Mesenchymal stem cell of the bone marrow (primary cell): ENCODE results near the gene AHNAK2.

DNA sequence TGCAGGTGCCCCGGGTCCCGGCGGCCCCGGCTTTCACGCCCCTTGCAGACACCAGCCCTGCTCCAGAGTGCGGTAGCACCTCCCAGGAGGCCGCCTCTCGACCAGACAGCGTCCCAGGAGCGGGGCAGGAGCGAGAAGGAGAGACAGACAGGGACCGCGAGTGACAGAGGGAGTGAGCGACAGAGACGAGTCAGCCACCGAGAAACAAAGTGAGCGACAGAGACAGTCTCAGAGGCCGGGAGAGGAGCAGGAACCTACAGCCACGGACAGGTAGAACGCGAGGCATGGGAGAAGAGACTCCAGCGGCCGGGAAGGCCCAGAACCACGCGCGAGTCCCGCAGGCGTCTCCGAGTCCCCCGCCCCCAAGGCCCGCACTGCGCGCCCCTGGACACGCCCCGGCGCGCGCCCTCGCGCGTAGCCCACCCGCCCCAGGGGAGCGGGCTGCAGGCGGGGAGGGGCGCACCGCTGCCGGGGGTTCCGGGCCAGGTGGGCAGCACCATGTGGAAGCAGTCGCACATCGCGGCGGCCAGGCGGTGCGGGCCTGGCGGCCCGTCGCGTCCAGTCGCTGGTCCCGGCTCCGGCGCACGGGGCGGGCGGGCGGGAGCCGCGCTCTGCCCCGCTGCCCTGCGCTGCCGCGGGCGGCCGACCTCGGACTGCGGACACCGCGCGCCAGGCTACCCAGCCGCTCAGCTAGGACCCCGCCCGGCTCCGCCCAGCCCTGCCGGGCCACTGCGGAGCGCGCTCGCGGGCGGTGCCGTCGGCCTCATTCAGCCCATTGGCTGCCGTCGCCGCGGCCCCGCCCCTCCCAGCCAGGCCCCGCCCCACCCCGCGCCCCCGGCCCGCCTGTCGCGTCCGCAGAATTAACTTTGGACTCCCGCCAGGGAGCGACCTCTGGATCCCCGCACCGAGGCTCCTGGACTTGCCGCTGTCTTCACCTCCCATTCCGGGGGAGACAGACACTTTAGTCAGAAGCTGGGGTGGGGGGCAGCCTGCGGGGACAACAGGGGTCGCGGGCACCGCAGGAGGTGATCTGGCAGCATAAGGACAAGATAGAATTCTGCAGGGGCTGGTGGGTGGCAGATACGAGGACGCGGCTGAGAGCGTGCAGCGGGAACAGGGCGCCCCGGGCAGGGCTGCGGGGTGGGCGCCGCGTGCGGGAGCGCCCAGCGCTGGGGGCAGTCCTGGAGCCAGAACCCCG is at the start of gene AHNAK2:
TSS of gene AHNAK2 (minus strand) at position 655 of the 1,198 bp plus-strand sequence.
- CAGE, long polyA plus RNA: no peak

DNA sequence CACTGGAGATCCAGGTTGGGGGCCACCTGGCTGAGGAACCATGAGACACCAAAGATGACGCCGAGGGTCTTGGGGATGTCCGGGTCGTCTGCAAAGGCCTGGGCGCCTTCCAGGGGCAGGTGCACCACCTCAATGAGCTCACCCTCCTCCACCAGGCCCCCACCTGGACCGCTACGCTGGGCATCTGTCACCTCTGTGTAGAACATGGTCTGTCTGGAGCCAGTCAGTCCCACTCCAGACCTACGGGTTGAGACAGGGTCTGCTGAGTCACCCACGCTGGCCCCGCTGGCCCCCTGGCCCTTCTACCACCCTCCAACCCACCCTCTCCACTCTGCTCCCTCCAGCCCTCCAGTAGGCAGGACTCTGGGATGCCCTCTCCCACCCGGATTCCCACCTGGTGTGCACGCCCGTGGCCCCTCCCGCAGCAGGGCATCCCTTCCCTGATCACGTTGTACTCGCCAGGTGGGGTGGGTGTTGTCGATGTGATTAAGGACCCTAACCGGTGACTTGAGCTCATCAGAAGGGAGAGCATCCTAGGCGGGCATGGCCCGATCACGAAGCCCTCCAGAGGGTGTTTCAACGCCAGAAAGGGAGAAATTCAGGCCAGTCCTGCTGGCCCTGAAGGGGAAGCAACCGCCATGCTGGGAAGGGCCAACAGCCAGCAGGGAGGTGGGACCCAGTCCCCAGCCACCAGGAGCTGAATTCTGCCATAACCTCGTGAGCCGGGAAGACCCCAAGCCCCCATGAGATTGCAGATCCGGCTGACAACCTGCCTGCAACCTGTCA is 4.6 kb upstream of the JAG2 start:
- CAGE, long polyA plus RNA: no peak

GRCh38 chr14:105192801-105193779 is 12.0 kb upstream of the NUDT14 start:
- CAGE, long polyA plus RNA: no peak

DNA sequence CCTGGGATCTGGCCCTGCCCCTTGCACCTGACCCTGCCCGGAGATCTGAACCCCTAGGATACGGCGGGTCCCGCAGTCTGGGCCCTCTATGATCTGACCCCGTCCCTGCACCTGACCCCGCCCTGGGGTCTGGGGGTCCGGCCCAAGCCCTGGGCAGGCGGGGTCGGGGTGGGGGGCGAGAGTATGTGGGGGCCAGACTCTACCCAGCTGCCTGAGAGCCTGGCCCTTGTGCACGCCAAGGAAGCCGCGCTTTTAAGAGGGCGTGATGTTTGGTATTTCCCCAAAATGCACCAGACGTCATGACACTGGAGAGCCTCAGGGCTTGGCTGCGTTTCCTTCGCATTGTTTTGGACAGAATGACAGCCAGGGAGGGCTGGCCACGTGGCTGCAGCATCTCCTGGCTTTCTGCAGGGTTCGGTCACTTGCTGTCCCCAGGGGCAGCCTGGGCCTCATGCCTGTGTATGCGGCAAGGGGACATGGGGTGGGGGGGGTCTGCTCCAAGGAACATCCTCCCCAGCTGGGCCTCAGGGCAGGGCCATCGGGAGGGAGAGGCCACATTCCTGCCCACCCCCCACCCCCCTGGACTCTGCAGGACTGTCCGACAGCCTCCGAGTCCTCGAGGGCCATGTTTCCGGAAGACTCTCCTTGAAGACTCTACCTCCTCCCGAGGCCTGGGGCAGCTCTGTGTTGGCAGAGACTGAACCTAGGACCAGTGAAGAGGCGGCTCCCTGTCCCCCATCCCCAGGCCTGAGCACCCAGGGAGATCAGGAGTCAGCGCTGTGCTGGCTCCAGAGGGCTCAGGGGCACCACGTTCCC is 16.2 kb upstream of the NUDT14 start:
- CAGE, long polyA plus RNA: no peak

- CAGE, long polyA plus RNA: no peak
These were observed 22.2 kb upstream of the BTBD6 start for GRCh38 chr14:105225961-105226613.

GRCh38 chr14:105336085-105337087 is 21.8 kb downstream of the PACS2 start:
- CAGE, long polyA plus RNA: no peak

GRCh38 chr14:105414774-105415812 is 4.5 kb upstream of the MTA1 start:
- CAGE, long polyA plus RNA: no peak

DNA sequence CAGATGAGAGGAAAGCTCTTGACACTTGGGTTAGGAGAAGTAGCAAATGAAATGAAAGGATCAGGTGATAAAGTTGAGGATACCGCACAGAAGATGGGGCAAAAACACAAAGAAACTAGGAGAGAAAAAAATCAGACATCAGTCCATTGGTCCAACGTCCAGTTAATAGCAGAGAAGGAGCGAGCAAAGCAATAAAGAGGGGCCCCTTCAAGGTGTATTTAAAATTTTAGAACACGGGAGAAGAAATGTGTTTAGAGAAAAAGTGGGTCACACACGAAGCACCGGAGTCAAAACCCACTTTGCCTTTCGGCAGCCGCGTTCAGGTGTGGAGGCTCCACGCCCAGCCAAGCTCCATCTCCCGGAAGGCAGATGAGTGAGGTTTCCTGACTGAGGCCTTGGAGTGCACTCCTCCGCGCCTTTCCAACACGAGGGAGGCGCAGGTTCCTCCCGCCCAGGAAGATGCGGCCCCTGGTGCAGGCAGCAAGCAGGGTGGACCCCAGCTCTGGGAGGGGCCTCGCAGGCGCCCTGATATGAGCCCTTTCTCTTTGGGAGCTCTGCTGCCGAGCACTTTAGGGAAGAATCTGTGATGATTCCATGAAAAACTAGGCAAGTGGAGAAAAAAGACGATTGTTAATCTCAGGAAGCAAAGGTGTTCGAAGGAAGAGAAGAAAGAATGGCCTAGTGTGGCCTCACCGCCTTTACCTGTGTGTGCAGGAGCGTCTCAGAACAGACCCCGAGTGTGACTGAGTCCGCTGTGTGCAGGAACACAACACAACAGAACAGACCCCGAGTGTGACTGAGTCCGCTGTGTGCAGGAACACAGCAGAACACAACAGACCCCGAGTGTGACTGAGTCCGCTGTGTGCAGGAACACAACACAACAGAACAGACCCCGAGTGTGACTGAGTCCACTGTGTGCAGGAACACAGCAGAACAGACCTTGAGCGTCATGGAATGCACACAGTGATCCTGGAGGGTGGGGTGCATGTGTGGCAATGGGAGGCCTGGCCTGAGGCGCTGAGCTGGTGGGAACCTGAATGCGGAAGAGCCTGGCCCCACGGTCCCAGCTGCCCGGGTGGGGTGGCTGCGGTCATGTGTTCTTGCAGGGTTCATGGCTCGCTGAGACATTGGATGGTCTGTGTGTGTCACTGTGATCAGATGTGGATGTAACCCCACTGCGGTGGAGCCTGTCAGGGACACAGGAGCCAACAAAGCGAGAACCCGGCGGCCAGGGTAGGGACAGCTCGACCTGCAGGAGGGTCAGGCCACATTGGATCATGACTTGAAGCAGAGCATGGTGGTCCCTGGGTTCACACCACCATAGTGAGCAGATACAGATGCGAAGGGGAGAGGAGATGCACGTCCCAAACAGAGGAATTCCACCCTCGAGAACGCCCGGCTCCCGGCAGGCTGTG is 22.8 kb downstream of the MTA1 start:
- CAGE, long polyA plus RNA: no peak

- CAGE, long polyA plus RNA: no peak
These were observed 5.8 kb upstream of the CRIP1 start for GRCh38 chr14:105480448-105481720.

- CAGE, long polyA plus RNA: no peak
These were observed 1.5 kb upstream of the TEDC1 start for GRCh38 chr14:105489176-105490351.

GRCh38 chr14:105490352-105490487 is 826 bp upstream of the TEDC1 start:
- CAGE, long polyA plus RNA: no peak

DNA sequence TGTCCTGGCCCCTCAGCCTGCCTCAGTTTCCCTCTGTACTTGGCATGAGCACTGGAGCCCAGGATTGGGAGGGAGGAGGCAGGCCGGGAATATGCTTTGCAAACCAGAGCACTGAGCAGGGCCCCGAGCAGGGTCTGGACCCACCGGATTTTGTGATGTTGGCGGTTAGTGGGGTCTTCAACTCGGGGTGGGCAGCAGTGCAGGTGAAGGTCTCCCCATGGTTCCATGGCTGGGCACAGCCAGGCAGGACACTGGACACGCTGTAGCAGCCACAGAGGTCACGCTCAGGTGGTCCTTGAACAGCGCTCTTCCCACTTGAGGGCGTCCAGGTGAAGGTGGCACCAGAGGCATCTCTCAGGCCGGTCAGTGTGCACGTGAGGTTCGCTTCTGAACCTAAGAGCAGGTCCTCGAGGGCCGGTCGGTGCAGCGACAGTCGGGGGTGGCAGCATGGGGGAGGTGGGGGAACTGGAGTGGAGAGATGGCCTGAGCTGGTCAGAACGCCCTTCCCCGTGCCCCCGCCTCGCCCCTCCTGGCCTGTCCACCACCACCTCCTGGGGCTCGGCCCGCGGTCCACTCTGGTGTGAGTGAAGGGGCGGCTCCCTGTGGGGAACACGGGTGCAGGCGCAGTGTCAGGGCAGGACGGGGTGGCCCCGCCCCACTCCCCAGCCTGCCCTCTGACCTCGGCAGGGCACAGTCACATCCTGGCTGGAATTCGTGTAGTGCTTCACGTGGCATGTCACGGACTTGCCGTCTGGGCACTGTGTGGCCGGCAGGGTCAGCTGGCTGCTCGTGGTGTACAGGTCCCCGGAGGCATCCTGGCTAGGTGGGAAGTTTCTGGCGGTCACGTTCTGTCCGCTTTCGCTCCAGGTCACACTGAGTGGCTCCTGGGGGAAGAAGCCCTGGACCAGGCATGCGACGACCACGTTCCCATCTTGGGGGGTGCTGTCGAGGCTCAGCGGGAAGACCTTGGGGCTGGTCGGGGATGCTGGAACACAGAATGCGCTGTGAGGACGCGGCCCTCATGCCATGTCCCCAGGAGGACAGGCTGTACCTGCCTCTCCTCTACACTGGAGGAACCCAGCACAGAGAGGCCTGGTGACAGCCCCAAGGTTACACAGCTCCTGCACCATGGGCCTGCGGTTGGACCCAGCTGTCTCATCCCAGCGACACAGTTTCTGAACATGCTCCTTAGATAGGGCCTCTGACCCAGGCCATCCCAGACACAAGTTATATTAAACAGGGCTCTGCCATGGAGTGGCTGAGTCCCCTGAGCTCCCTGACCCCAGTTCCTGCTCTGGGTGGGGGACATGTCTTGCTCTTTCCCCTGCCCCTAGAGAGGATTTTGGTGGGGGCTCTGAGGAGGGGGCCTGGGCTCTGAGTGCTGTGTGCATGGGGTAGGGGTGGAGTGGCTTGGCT is 61.5 kb downstream of the TMEM121 start:
- CAGE, long polyA plus RNA: no peak

GRCh38 chr14:105628638-105628863 is 102.2 kb downstream of the TMEM121 start:
- CAGE, long polyA plus RNA: no peak

- CAGE, long polyA plus RNA: no peak
These were observed 181.7 kb downstream of the TMEM121 start for GRCh38 chr14:105707721-105708775.

- CAGE, long polyA plus RNA: no peak
These were observed 249.2 kb downstream of the TMEM121 start for GRCh38 chr14:105775636-105775991.

DNA sequence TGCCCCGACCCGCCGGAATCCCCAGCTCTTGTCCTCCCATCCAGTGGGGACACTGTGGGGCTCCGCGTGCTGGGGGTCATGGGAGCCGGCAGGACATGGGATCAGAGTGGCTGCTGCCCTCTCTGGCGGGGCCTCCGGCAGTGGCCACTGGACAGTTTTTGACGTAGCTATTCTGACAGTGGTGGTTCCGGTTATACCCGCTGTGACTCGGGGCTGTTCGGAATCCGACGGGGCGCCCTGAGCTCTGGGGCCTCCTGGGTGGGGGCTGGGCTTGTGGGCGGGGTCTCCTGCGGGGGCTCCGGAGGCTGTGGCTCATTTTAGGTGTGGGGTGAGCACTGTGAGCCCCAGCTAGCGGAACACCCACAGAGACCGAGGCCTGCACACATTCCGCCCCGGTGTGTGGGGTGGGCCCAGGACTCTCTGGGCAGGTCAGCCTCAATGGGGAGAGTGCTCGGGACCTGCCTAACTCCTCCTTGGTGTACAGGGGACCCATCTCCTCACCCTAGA is 374.1 kb downstream of the TMEM121 start:
- CAGE, long polyA plus RNA: no peak

- CAGE, long polyA plus RNA: no peak
These were observed 379.1 kb downstream of the TMEM121 start for GRCh38 chr14:105905332-105905966.

- CAGE, long polyA plus RNA: no peak
These were observed 677.9 kb downstream of the TMEM121 start for GRCh38 chr14:106204136-106204815.

GRCh38 chr14:106421969-106422402 is 895.6 kb downstream of the TMEM121 start:
- CAGE, long polyA plus RNA: no peak

- CAGE, long polyA plus RNA: no peak
These were observed 1011.8 kb downstream of the TMEM121 start for GRCh38 chr14:106538250-106538516.